Subcutaneous preadipocyte (primary cell): ENCODE measurements around a stretch of chr11.

DNA sequence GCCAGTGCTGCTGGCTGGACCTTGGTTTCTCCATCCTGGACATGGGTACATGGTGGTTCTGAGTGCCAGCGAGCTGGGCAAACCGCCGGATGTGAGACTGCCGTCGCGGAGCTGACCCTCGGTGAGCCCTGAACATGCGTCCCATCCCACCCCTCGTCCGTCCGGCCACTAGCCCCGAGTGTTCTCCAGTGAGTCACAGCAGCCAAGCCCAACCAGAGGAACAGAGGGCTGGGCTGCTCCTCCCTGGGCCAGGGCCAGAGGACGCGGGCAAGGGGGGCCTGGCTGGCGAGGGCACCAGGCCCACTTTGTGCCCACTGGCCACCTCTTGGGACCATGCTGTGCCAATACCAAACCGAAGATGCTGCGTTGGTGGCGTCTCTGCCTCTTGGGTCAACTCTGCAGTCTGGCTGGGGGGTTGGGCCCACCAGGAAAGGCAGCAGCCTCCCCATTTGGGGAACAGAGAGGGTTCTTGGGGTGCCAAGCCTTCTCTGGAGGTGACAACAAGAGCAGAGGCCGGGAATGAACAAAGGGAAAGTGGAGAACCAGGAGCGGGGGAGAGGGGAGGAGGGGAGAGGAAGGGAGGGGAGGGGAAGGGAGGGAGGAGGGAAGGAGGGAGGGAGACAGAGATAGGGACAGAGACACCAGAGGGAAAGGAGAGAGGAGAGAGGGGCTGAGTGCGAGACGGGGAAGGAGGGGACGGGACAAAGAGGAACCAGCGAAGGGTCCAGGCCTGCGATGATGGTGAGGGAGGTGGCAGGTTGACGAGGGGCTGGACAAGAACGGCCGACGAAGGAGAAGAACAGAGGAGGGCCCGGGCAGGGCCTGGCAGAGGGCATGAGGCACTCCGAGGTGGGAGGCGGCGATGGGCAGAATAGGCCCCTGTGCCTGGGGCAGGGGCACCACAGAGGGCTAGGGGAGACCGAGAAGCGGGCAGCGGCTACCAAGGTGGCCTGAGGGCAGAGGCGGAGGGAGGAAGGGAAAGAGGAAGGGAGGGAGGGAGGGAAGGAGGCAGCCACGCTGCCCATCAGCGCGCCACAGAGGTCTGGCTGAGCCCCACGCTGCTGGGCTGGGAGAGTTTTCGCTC is 11.0 kb downstream of the LSP1 start:
- CAGE, long polyA plus RNA = no peak

GRCh38 chr11:1873072-1874135 is 18.3 kb downstream of the PRR33 start:
- CAGE, long polyA plus RNA = no peak

- CAGE, long polyA plus RNA = no peak
These were observed 10.0 kb downstream of the PRR33 start for GRCh38 chr11:1881738-1882143.

GRCh38 chr11:1890788-1891179 is 911 bp downstream of the PRR33 start:
- CAGE, long polyA plus RNA = no peak

GRCh38 chr11:1896828-1897495 is 5.3 kb upstream of the PRR33 start:
- CAGE, long polyA plus RNA = no peak

DNA sequence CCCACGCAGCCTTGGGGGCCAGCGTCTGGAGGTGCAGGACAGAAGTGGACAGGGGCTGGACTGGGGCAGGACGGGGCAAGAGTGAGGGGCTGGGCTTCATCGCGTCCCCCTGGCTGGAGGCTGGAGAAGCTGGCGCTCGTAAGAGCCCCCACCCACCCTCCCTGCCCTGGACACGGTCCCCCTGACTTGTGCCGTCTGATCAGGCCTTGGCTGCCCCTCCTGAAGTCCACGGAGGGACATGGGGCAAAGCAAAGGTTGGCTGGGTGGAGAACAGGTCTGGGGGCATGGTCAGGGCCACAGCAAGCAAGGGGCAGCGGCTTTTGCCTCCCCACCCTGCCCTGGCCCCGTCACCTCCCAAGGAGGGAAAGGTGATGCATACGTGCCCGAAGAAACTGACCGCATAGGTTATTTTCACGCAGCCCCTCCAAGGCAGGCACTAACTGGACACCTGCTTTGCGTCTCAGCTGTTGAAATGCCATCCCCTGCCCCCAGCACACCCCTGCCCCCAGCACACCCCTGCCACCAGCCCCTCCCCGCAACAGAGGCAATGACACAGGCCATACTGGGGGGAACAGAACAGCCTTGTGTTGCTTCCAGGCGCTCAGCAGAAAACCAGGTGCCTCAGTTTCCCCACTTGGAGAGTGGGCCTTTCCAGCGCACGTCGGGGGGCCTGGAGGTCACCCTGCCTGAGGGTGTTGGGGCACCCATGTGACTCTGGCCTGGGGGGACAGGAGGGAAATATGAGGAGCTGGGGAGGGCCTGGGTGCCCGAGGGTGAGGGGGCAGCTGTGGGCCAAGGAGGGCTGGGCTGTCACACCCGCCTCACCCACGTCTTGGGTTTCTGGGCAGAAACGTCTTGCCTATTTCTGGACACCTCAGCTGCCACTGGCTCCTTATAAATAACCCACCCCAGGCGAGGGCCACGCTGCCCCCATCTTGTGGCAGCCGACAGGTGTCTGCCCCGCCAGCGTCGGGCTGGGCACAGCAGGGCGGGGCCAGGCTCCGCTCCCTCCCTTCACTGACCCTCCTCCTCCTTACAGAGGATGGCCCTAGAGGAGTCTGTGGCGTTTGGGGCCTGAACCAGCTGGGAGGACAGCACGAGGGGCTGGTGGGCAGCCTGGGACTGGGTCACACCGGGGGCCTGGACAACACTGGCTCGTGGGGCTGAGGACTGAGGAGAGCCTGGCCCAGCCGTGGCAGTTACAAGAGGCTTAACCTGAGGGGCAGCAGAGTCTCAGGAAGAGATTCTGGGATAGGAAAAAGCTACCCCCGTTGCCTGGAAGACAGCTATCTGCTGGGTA is 1.3 kb downstream of the TNNT3 start:
- CAGE, long polyA plus RNA = no peak

- CAGE, long polyA plus RNA = no peak
These were observed 6.0 kb downstream of the TNNT3 start for GRCh38 chr11:1925567-1925816.

DNA sequence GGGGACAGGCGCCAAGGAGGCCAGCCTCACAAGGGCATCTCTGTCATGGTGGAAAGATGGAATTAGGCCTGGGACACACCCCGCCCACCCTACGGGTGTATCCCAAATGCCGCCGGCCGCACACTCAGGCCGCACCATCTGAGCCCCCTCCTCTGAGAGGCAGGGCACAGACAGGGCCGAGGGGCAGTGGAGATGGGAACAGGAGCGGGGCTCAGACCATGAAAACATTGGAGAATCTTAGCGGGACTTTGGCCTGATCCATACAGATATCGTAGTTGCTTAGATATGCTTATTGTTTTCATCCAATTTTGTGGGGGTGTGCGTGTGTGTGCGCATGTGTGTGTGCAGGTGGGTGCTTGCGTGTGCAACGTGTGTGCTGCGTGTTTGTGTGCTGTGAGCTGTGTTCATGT is 8.1 kb downstream of the IGF2 start:
- CAGE, long polyA plus RNA = no peak

DNA sequence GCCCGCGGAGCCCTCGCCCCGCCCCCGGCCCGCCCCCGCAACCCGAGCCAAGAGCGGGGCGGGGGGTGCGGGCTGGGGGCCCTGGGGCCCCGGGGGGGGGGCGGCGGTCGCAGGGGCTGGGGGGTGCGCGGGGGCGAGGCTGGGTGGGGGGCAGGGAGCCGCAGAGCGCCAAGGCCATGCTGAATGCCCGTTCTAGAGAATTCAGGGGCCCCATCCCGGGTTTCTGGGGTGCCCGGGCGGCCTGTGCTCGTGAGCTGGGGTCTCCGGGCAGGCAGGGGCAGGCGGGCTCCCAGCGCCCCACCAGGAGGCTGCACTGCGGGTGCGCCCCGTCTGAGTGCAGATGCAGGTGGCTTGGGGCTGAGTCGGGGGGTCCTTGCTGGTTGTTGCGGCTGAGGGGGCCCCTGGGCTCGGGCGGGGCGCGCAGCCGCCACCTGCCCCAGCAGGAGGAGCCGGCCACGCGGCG is 328 bp upstream of the IGF2 start:
- CAGE, long polyA plus RNA = no peak

DNA sequence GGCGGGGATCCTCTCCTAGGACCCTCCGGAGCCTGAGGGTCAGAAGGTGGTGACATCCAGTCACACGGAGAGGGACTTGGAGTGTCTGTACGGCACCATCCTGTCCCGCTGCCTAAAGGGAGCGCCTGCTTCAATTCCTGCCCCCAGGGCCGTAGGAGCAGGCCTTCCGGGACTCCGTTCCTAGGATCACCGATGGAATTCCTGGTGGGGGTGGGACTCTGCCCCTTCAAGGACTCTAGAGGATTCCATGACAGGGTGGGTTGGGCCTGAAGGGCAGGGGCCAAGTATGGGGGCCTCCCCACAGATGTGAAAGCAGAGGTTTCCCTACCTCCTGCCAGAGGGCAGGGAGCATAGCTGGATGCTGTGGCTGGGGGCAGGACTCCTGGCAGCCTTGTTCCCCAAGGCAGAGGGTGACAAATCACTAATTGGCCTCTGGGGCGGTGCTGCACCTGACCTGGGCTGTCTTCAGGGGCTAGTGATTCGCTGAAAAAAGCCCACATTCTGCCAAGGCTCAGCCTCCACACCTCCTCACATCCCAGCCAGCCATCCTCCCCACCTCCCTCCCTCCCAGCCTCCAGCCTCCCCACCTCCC is 33.2 kb upstream of the TH start:
- CAGE, long polyA plus RNA = no peak

GRCh38 chr11:2273707-2274183 is 3.4 kb upstream of the ASCL2 start:
- CAGE, long polyA plus RNA = no peak

GRCh38 chr11:2311462-2312748 is 10.1 kb downstream of the TSPAN32 start:
- CAGE, long polyA plus RNA = no peak

GRCh38 chr11:2390052-2390538 is 10.5 kb upstream of the TSSC4 start:
- CAGE, long polyA plus RNA = no peak

DNA sequence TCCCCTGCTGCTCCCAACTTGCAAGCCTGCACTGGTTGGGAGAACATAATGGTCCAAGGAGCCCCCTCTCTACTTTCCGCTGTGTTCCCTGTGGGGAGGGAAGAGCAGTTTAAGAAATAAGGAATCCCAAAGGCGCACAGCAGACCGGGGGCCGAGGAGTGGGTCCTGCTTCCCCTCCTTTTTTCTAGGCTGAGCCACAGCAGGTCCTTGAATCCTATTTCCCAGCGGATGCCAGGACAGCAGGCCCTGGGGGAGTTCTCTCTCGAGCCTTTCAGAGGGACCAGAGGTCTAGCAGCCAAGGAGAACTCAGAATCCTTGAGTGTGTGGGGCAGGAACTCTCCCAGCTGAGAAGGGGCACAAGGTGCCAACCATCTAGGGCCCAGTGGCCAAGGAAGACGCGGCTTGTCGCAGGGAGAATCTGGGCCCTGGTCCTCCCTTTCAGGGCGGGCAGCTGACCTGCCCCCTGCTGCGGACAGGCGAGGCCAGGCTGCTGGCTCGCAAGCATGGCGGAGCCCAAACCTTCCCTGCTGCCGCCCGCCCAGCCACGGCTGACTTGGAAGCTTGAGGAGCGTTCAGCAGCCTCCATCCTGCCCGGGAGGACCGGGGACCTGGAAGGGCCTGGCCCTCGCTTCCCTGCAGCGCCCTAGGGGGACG is 1.1 kb upstream of the TSSC4 start:
- CAGE, long polyA plus RNA = no peak

DNA sequence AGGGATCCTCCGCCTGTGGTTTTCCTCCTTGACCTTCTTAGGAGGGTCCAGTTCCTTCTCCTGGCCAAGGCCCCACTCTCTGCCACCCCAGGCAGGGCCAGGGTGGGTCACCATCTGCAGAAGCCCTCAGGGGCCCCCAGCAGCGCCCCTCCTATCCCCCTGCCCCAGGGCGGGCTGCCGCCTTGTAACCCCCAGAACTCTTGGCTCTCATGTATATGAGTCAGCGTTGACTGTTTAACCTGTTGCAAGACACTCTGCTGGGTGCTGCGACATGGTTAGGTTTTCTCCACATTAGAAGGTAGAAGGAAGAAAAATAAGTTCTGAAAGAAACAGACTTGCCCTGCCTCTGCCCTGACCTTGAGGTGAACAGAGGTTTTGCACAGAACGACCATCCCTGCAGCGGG is 143.8 kb downstream of the CDKN1C start:
- CAGE, long polyA plus RNA = no peak

DNA sequence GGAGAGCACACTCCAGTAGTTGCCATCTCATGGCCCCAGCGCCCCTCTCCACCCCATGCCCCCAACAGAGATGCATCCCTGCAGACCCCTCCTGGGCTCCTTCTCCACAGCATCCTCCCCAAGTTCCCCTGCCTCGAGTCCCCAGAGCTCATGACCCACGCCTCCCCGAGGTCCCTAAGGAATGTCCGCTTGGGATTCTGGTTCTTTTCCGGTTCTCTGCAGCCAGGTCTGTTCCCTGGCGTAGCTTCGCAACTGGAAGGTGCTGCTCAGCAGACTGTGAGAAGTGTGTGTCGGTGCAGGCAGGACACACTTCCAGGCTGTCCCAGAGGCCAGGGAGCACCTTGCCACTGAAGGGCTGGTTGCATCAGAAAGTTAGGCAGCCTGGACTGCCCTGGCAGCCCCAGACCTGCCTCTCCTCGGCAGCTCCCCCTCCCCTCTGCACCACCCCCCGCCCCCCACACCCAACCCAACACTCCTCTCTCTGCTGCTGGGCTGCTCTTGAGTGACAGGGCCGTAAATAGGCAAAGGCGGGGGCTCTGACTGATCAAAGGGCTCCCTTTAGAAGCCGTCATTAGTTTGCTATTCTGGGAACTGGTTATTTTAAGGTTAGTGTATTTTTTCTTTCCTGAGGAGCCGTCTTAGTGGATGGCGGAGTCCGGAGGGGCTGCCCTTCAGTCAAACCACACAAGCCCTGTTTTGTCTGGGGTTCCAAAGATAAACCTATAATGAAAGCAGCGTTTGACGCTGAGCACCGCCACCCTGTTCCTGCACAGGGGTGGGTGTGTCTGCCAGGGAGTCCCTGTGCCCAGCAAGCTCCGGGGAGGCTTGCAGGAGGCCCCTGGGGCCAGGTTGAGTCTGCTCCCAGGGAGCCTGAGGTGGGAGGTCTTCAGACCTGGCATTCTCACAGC is 97.2 kb downstream of the CDKN1C start:
- CAGE, long polyA plus RNA = no peak

- CAGE, long polyA plus RNA = no peak
These were observed 80.6 kb downstream of the CDKN1C start for GRCh38 chr11:2804869-2805457.

DNA sequence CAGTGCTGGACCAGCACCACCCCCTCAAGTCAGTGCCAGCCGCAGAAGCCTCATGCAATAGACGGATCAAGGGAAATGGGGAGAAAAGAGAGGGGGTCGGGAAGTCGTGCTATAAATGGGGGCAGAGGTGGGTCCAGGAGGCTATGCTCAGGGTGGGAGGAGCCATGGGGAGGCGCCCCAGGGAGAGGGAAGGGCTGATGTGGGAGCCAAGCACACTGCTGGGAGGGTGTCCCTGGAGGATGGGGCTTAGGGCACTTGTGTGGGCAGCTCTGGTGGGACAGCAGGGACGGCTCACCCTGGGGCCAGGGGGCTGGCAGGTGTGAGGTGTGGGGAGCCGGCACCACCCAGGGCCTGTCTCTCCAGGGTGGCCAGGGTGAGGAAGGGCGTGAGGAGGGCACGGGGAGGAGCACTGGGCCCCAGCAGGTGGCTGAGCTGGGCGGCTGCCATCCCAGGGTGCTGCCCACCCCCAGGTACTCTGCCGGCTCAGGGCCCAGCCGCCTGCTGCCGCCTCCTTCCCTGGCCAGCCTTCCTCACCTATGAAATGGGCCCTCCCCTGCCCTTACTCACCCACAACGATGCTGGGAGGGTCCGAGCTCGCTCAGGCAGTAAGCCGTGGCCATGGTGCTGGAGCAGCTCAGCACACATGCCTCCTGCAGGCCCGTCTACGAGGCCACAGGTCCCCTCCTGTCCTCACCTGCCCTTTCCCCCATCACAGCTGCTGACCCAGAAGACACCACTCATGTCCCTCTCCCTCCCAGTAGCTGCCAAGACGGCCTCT is 9.2 kb downstream of the SLC22A18 start:
- CAGE, long polyA plus RNA = no peak

DNA sequence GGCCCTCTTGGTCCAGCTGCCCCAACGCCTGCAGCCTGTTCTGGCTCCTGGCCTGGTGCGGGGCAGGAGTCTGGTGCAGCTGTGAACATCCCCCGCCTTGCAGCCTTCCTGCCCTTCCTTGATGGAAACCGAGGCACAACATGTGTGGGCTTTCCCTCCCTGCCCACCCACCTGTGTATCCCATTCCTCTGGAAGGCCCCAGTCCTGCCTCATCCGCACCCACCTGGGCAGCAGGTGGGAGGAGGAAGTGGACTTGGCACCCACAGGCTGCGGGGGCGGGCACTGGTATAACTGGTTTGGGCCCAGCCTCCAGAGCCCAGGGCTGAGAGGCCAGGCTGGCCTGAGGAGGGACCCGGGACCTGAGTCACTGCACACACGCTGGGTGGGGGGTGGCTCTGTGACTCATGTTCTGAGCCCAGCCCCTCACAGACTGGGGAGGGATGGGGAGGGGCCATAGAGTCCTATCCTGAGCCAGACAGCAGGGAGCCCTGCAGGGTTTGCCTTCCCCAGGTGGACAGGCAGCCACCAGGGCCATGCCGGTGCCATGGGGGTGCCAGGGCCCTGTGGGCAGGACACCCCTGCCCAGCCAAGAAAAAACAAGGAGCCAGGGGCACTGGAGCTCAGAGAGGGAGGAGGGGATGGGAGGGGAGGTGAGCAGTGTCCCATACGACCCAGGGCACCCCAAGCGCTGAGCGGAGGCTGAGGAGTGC is 10.4 kb downstream of the SLC22A18 start:
- CAGE, long polyA plus RNA = no peak

GRCh38 chr11:2963674-2964024 is 28.5 kb downstream of the NAP1L4 start:
- CAGE, long polyA plus RNA = no peak